Left lobe of liver (tissue), 1 donor: ENCODE data around the genes ELL, CRLF1, KLHL26, COMP and ARMC6.

DNA sequence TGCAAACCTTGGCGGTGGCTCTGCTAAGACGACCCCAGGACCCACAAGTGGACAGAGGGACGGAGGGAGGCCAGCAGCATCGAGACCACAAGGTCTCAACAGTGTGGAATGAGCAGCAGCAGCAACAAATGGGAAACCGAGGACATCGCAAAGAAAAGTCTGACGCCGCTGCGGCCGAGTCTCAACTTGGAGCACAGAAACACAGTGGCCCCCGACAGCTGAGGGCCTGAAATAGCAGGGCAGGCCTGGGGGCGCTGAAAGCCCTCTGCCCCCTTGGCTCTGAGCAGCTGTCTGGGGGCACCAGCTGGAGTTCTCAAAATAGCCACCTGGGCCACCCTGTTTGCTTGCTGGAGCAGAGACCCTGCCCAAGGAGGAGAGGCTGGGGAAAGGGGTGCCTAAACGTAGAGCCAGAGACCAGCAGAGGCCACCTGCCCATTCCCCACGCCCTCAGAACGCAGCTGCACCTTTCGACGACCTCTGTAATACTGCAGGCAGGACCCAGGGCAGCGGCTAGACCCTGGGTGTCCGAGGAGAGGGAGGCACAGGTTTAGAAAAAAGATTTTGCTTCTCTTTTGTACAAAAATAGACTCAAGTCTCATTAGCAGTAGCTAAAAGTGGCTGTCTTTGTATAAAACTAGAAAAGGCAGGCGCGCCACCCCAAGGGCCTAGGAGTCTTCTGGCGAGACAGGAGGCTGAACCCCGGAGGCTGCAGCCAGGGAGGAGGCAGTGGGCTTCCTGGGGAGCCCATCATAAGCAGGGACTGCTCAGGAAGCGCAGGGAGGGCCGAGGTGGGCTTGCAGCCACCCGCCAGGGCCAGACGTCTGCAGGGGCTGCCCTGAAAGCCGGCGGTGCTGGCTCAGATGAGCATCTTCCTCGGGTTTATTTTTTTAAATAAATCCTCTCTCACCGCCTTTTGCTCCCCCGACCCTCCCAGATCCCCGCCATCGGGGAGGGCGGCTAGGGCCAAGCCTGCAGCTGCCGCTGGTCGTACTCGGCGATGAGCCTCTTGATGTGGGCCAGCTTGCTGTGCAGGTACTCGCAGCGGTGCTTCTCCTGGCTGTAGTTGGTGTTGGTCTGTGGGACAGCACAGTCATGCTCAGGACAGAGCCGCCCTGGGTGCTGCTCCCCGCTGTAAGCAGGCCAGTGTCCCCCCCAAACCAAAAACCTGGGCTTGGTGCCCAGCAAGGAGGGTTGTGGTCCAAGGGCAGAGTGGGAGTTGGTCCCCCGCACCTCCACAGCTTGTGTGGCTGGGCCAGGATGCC is 6.3 kb upstream of the ISYNA1 start:
- PRO-cap, result no peak

DNA sequence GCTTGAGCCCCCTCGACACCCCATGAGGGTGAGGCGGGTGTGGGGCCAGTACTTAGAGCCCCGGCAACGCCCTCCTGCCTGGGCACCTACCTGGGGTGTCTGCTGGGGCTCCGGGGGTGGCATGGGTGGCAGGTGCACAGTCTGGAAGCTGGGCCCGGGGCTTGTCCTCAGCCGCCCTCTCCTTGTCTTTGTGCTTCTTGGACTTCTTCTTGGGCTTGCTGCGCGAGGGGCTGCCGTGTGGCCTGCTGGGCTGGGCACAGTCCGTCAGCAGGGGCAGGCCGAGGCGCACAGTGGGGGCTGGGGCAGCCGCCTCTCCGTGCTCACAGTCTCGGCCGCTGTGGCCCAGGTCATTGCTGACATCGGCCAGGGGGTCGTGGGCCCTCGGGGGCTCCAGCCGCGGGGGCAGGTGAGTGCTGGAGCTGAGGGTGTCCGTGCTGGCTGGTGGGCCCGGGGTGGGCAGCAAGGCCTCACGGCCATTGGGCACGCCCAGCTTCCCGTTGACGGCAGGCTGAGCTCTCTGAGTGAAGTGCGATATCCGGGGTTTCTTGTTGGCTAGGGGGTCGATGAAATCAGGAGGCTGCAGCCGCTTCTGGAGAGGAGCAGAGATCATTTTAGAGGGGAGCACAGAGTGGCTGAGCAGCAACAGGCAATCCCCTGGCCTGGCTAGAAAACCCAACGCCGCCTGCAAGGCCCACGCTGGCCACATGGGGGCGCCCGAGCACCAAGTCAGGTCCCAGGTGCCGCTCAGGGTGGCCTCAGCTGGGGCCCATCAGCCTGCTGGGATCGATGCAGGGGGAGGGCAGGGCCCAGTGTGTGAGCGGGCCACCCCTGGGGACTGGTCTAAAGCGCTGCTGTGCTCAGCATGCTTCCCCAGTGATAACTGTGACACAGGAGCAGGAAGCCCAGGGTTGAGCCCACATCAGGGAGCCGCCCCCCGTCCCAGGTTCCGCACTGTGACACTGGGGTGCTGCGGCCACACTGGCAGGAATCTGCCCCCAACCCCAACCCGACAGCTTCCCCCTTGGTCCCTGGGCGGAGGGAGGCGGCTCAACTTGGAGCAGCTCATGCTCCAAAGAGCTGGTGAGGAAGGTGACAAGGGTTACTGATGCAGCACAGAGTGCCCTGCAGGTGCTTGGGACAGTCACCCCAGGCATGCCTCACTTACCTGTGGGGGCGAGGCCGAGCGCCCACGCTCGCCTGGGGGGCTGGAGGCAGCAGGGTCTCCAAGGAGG is 12.9 kb upstream of the ISYNA1 start:
- PRO-cap, result no peak

DNA sequence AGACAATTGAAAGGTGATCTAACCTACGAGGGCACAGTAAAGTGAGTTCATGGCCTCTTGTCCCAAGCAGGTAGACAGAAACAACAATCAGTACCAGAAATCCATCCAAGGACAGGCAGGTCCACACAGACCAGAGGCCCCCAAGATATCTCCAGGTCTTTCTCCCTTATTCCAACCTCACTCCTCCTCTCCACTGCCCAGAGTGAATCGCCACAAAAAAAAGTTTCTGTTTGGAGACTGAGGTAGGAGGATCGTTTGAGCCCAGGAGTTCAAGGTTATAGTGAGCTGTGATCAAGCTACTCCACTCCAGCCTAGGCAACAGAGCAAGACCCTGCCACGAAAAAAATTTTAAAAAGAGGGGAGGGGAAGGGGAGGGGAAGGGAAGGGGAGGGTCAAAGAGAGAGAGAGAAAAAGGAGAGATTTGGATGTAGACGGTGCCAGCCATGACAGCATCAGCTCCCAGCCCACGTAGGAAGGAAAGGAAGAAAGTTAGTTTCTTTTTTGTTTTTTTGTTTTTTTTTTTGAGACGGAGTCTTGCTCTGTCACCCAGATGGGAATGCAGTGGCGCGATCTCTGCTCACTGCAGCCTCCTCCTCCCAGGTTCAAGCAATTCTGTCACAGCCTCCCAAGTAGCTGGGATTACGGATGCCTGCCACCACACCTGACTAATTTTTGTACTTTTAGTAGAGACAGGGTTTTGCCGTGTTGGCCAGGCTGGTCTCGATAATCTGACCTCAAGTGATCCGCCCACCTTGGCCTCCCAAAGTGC is 27.8 kb downstream of the ELL start:
- PRO-cap, result no peak

DNA sequence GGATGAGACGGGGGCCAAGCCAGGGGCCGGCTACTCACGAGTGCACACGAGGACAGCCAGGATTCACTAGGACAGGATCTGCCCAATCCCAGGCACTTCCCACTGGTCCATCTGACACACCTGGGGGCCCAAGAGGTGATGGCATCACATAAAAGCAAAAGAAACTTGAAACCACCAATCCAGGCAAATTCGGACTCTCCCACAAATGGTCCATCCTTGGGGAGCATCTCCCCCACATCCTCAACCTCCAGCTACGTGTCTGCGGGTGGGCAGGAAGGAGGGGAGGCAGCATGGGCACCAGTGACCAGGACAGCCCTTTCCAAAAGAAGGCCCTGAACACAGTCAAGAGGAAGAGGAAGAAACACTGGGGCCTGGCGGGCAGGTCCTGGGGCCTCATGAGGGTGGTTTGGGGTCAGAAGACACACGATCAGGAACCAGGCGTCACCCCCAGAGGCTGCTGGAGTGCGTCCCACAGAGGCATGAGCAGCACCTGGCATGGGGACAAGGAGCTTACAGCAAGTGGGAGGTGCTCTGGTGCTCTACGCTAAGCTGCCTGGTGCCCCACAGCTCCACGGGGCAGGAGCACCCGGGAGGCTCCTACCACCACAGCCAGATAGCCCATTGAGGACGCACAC is 20.2 kb downstream of the ELL start:
- PRO-cap, result unidirectional peak, plus-strand start at position 572 of the sequence

DNA sequence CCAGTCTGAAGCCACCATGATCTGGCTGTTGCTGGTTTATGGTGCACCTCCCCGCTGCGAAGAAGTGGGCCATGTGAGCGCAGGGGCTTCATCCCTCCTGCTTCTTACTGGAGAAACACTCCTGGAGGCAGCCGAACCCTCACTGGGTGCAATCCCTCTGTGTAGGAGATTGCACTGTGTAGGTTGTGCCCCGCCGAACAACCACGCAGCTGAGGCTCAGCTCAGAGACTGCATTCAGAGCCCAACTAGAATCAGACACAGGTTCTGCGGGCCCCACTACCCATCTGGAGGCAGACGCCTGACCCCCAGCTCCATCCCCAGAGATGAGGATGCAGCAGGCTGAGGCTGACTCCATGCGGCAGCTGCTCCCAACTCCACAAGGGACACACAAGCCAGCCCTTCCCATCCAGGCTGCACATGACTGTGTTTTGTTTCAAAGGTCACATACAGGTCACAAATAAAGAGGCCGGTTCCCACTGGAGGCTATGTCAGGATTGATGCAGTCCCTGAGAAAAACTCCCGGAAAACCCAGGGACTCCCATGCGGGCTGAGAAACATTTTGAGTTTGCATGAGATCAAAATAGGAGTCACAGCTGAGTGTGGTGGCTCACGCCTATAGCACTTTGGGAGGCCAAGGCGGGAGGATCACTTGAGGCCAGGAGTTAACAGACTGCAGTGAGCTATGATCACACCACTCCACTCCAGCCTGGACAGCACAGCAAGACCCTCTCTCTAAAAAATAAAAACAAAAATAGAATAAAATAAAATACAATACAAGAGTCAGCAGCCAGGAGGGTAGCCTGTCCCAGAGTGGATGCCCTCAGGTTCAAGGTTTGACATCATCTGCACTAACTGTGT is 14.1 kb downstream of the ELL start:
- PRO-cap, result bidirectional peak, plus-strand start at position 486 of the sequence, minus-strand start at position 375 of the sequence

GRCh38 chr19:18521713-18522915 is at the start of gene ELL:
Gene ELL, minus strand, starts transcription at chr19:18522070.
- PRO-cap, result bidirectional peak, plus-strand start at chr19:18522686, minus-strand start at chr19:18522069

- PRO-cap, result no peak
These were observed 1.8 kb downstream of the FKBP8 start for GRCh38 chr19:18541434-18542189.

GRCh38 chr19:18542359-18542662 is 1.1 kb downstream of the FKBP8 start:
- PRO-cap, result no peak

DNA sequence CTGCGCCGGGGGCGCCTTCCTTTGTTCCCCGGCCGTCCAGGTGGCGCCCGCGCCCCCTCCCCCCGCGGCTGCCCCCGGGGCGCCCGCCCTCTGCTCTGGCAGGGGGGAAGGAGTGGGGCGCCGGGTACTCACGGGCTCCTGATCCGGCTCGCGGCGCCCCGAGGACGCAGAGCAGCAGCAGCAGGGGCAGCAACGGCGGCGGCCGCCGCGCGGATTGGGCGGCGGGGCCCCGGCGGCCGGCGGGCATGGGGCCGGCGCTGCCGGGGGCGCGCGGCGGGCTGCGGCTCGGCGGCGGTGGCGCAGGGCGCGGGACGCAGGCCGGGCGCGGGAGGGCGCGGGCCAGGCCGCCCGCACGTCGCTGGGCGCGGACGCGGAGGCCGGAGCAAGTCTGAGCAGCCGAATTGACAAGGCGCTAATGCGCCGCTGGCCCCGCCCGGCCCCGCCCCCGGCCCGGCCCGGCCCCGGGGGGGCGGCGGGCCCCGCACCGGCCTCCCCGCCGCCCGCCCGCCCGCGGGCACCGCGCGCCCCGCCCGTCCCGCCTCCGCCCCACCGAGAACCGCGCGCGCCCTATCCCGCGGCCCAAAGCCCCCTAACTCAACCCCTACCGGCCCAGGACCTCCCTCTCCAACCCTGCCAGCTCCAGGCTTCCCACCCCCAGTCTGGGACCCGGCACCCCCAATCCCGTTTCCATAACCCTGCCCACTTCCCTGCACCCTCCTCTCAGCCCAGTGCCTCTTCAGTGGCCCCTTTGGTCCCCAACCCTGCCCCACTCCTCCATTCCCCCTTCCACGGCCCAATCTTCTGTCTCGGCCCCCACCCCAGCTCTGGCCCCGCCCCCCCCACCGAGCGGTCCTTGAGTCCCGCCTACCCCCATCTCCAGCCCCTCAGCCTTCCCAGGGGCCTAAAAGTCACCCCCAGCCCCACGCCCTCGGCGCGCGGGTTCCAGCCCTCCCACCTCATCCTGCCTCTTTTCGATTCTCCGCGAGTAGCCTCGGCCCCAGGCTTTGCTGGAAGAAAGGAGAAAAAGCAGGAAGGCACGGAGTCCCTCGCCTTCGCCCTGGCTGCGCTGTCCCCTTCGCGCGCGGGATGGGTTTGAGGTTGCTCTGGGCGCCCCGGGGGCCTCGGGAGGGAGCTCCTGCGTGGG is at the start of gene CRLF1:
Gene CRLF1, minus strand, starts transcription at position 390 of the 1,144 bp plus-strand sequence.
- PRO-cap, result no peak

DNA sequence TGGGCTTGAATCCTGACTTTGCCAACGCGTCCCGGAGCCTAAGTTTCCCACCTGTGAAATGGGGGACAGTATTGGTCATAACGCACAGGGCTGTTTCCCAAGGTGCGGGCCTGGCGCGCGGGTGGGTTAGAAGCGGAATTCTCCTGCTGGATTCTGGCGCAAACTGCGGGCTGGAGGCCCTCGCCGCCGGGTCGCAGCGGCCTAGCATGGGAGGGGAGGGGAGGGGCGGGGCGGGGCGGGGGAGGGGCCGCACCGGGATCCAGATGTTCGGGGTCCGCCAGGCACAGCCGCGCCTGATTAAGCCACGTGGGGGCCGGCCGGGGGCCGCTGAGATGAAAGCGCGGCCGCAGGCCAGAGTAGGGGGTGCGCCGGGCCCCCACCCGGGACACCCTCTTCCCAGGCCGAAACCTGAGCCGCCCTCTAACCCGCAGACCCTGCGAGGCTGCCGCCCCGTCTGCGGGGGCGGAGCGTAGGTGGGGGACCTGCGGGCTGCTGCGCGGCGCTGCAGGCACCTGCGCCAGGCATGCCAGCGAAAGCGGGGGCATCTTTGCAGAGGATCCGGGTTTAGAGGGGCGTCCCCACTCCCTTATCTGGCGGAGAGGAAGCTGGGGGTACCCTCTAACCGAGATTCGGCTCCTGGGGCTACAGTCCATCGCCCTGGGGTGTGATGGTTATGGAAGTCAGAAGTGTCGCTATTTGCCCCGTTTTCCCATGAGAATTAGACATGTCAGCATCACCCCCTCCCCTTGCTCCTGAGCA is 1.0 kb upstream of the TMEM59L start:
- PRO-cap, result no peak

DNA sequence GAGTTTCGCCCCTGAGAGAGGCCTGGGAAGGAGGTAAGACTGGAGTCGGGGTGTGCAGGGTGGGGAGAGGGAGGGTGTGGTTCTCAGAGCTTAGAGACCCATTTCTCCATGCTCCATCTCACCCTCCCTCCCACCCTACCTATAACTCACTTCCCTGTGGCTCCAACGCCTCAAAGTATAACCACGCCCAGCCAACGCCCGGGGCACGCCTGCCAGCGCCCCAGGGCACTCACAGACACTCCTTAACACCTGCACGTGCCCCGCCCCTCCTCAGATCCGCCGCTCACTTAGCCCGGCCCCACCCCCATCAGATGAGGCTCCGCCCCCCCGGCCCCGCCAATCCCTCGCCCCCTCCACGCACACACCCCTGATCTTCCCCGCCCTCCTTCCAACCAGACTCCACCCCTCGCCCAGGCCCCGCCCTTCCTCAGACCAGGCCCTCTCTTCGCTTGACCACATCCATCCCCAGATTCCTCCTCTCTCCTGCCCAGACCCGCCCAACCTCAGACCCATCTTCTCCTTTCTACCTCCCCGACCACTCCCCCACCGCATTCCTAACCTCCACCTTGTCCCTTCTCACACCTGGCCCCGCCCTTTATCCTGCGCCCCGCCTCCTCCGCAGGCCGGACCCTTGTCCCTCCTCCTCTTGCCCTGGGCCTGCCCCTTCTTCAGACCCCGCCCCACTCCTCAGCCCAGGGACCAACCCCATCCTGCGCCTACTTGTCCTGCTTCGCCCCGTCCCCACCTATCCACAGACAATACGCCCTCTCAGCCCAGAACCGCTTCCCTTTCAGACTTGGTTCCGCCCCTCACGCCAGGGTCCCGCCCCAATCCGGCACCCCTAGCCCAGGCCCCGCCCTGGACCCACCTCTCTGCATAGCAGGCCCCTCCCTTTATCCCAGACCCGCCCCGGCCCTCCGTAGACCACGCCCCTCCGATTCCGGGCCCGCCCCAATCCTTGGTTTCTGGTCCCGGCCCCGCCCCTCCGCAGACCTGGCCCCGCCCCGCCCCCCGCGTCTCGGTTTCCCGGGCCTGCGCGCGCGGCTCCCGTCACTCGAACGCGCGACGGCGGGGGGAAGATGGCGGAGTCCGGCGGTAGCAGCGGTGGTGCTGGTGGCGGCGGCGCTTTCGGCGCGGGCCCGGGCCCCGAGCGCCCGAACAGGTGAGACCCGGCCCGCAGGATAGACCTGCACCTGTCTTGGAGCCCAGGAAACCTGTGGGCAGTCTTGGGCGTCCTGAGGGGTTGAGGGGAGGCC is at the start of gene KLHL26:
Gene KLHL26, plus strand, starts transcription at position 1,053 of the 1,256 bp plus-strand sequence.
- PRO-cap, result bidirectional peak, plus-strand start at position 1,053 of the sequence, minus-strand start at position 792 of the sequence

DNA sequence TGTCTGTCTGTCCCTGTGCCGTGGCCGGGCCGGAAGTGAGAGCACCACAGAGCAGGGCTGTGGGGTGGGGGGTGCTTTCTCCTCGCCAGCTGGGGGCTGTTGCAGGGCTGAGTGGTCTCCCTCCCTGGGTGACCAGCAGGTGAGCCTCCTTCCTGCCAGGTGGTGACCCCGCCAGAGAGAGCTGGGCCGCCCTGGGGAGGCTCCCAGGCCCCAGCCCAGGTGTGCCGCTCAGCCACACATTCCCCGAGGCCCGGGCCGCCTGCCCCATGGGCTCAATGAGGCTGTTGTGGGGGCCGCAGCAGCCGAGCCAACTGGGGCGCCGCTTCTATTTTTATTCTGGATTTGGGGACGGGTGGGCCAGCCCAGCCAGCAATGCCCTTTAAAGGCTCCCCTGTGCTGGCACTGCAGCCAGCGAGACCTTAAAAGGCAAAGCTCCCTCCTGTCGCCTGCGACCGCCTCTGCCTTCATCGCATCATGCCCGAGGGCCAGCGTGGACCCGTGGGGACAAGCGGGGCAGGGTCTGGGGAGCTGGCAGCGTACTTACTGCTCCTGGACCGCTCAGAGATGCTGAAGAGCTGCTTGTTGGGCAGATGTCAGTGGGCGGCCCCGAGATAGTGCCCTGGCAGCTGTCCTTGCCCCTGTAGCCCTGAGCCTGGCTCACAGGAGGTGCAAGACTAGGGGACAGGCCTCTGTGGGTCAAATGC is 17.7 kb upstream of the CRTC1 start:
- PRO-cap, result no peak

GRCh38 chr19:18691285-18691782 is 7.9 kb downstream of the CRTC1 start:
- PRO-cap, result no peak

GRCh38 chr19:18790945-18791694 is at the start of gene COMP:
Gene COMP, minus strand, starts transcription at chr19:18791305.
- PRO-cap, result no peak

DNA sequence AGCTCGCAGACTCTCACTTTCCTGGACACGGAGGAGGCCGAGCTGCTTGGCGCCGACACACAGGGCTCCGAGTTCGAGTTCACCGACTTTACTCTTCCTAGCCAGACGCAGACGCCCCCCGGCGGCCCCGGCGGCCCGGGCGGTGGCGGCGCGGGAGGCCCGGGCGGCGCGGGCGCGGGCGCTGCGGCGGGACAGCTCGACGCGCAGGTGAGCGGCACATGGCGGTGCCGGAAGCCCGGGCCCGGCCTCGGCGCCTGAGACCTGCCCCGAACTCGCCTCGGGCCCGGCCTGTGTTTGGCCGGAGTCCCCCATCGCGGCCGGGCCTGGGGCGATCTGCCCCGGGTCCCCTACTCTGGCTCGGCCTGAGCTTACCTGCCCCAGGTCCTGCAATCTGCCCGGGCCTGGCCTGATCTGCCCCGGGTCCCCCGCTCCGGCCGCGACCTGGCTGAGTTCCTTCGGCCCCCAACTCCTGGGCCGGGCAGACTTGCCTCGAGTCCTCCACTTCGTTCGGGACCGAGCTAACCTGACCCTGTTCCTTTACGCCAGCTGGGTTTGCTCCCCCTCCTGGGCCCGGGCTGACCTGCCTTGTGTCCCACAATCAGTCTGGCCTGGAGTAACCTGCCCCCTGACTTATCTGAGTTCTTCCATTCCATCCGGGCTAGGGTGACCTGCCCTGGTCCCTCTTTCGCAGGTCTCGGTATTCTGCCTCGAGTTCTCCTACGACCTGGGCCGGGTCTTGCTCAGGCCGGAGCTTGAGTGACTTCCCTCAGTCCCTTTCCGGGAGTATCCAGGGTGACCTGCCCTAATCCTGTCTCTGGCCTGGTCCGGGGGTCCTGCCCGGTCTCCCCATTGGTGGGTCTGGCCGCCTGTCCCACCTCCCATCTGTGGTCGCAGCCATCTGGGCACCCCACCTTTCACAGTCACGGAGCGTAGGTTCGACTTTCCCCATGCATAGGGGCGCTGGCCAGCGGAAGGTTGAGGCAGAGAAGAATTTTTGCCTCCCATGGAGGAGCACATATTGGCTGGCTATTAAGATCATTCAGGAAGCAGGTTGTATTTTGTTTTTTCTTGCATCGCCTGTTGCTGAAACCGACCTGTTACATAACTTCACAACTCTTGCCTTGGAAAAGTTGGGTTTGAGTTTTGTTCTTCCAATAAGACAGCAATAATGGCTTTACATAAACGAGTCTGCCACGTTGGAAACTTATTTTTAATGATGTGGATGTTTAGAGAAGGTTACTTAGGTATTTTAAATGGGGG is 905 bp downstream of the UPF1 start:
- PRO-cap, result unidirectional peak, minus-strand start at position 605 of the sequence

- PRO-cap, result no peak
These were observed 1.7 kb downstream of the UPF1 start for GRCh38 chr19:18833625-18833750.

GRCh38 chr19:18854534-18855279 is 22.9 kb downstream of the UPF1 start:
- PRO-cap, result no peak

DNA sequence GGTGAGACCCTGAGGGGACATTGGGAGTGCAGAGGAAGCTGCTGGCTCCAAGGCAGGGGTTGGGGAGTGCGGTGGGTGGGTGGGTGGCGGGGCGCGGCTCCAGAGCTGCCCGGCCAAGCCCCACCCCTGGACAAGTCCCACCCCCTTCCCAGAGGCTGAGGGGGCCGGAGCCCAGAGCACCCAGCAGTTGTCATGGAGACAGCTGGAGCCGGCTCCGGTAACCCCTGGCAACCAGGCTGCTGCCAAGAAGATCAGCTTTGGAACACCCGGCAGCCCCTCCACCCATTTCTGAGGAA is 1.8 kb downstream of the CERS1 start:
- PRO-cap, result no peak

DNA sequence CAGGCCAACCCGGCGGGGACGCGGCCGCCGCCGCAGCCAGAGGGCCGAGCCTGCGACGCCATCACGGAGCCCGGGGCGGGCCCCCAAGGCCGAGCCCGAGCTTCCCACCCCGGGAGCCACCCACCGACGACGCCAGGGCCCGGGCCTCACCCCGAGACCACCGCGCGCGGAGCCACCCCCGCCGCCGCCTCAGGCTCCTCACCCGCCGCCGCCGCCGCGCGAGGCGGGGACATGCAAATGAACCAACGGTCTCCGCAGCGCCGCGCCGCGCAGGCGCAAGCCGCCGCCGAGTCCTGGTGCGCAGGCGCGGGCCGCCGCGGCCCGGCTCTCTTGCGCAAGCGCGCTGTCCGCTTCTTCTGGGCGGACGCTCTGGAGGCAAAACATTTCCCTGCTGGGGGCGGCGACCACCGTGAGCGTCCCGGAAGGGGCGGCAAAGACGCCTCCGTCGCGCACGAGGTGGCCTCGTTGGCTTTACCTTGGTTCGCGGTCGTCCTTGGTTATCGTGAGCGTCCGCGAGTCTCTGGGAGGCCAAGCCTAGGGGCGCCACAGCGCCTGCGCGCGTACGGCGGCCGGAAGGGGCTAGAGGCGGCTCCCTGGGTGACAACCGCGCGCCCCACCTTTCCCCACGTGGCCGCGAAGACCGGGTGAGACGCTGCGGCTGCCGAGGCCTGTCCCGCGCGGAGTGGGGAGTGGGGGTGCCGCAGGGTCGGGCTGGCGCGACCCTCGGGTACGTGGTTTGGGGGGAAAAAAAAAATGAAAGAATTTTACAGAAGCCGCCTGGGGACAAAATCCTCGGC is at the start of gene ARMC6:
Gene ARMC6, plus strand, starts transcription at position 317 of the 797 bp plus-strand sequence.
- PRO-cap, result bidirectional peak, plus-strand start at position 317 of the sequence, minus-strand start at position 231 of the sequence; bidirectional peak, plus-strand start at position 647 of the sequence, minus-strand start at position 536 of the sequence

DNA sequence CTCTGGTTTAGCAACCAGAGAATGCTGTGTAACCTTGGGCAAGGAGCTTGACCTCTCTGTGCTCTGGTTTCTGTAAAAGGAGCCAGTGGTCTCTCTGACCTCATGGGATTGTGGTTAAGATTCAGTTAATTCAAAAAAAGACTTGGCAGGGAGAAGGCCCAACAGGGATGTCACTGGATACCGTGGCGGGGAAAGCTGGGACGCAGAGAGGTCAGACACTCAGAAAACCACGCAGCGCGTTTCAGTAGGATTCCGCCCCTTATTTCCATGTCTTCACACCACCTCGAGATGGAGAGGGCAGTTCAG is 832 bp upstream of the SLC25A42 start:
- PRO-cap, result unidirectional peak, plus-strand start at position 183 of the sequence